ENCODE measurements around the genes PIGC, TNFSF18 and TNFSF4.

DNA sequence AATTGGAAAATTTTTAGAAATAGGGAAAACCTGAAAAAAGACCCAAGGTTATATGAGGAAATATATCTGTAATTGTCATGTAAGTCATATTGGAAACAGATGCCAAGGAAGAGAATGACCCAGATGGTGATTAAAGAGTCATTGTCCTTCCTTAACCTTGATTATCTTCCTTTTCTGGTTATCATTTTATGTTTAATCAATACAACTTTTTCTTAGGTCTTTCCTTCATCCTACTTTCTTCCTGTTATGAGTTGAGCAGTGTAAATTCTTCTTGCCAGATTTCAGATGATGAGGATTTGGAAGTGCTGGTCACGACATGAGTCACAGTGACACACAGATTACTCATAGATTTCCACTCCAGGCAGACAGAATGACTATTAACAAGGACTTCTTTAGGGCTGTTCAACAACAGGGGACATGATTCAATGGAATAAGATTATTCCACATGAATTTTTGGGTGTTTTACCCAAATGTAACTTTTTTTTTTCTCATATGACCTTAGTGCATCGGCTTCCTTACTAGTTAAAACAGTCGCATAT lies 44.0 kb downstream of the PRRX1 start:
- PRO-cap, result no peak

DNA sequence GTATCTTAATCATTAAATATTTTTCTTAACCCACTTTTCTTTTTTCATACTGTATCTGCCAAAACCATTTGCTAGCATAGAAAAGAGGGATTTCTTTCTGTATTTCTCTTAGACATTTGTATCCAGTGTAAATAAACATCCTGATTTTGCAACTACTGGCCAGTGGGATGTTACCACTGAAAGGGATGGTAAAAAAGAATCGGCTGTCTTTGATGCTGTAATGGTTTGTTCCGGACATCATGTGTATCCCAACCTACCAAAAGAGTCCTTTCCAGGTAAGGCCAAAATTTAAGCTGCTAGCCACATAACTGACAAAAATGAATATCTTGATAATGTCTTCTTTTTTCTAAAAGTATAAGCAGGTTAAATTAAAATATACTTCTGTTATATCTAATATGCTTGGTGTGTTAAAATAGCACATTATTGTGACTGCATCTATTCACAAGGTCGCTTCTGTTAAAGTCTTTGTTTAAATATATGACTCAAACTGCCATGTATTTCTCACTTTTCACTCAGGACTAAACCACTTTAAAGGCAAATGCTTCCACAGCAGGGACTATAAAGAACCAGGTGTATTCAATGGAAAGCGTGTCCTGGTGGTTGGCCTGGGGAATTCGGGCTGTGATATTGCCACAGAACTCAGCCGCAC lies 17.0 kb downstream of the FMO3 start:
- PRO-cap, result no peak

DNA sequence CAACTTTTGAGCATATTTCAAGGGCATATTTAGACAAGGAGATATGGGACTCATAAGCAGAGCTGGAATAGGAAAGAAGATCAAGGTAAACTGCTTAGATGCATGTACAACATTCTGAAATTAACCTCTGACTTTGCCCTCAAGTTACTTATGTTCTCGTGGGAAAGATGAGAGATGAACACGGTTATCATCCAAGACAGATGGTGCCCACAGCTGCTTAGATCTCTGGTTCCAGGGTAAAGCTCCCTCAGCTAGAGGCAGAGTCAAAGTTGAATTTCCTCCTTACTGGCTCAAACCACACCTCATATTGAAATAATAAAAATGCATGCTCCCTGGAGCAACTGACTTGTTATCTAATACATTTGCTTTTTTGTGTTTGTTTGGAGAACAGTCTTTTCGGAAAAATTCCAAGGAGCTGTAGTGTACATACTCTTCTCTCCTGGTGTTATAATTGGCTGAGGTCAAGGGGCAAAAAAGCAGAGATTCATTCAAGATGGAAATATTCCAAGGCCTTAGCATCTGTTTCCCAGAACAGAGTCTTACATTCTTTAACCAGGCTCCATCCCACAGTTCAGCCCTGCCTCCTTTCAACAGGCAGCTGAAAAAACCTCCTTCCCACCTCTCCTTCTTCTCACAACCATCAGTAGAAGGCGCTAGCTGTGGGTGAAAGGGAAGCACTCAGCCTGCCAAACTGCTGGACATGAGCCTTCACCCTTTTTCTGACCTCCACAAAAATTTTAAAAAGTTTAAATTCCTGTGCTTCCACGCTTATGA lies 43.6 kb upstream of the FMO2 start:
- PRO-cap, result no peak

- PRO-cap, result no peak
These were observed 24.8 kb upstream of the FMO2 start for GRCh38 chr1:171160037-171160928.

DNA sequence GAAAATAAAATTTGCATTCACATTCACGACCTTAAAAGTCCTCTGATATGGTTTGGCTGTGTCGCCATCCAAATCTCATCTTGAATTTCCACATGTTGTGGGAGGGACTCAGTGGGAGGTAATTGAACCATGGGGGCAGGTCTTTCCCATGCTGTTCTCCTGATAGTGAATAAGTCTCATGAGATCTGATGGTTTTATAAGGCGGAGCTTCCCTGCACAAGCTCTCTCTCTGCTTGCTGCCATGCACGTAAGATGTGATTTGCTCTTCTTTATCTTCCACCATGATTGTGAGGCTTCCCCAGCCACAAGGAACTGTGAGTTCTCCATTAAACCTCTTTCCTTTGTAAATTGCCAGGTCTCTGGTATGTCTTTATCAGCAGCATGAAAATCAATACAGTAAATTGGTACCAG lies 20.5 kb downstream of the FMO1 start:
- PRO-cap, result no peak

DNA sequence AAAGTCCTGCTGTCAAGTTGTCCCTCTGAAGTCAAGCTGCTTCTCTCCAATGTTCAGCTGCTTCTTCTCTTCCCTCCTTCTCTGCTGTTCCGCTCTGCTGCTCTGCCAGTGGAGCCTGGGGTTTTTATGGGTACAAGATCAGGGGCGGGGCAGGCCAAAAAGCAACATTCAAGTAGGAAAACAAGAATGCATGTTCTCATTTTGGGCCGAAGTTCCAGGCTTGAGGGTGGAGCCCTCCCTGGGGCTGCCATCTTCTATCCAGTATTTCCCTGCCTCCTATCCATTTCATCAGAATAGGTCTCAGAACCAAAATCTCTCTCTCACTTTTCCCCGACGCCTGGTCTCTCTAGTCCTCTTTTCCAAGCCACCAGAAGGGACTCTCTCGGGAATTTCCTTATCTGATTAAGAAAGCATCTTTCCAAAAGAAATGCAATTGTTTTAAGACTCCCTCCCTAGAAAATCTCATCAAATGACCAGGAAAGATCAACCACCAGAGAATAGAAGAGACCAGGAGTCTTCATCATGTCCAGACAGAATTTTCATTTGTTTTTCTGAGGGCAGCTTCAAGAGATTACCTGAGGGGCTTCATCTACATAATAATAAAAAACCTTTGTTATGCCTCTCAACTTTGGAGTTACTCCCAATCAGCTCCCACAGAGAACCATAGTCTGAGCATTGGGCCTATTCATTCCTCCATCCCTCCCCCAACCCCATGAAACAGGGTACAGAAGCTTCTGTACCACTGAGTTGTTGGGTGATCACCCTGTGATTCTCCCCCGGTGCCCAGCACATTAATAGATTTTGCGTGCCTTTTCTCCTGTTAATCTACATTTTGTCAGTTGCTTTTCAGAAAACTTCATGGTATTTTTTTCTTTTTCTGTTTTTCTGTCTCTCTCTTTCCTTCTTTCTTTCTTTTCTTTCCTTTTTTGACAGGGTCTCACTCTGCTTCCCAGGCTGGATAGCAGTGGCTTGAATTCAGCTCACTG lies 53.5 kb upstream of the PRRC2C start:
- PRO-cap, result no peak

GRCh38 chr1:171484497-171484847 lies 858 bp upstream of the PRRC2C start:
- PRO-cap, result no peak

DNA sequence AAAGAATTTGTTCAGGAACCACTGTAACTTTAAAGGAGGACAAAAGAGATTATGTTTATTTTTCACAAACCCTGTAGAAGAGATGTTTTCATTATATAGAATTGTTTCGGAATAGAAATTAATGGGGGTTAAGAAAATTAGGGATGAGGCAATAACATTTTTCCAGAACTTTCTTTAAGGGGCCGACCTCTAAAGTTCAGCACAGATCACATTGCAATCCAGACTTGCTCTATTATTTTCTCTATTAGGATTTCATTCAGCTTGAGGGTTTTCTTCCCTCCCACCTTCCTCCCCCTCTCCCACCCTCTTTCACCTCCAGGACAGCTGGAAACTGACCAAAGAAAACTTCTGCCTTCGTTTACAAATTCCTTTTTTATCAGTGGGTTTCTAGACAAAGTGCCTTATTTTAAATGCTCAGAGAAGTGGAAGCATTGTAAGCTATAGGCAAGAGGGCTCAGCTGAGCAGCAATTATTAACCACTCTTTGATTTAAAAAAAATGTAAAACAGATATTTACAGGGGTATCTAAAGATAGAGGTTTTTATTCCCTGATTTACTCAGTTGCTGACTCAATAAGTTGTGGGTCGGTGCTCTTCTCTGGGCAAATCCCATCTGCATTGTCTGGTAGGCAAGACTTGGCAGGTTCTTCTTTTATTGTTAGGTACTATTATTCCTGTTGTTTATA lies 277.1 kb upstream of the C1orf105 start:
- PRO-cap, result no peak

- PRO-cap, result unidirectional peak, minus-strand start at chr1:172444043
These were observed at the start of gene PIGC for GRCh38 chr1:172443898-172444525. TSS of gene PIGC (minus strand) at chr1:172444069.

- PRO-cap, result no peak
These were observed 11.3 kb downstream of the SUCO start for GRCh38 chr1:172544244-172544647.

DNA sequence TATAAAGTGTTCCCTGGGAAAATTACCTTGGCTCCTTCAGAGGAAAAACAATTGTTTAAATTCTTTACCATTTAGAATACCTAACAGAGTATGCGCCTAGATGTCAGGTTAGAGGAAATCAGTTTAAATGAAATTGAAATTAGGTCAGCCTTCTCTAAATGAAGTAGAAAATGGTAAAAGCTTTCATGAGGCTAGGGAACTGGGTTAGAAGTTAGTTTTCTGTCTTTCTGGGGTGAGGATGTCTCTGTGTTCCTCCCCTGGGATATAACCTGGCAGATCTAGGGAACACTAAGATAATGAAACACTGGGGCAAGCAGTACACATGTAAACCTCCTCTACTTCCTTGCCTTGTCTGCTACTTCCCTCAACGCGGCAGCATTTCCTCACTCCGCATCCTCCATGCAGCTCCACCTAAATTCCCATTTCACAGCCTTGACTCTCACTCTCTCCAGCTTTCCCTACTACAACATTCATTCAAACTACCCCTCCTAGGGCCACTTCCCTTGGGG lies 90.4 kb downstream of the TNFSF18 start:
- PRO-cap, result no peak

- PRO-cap, result no peak
These were observed 64.0 kb downstream of the TNFSF18 start for GRCh38 chr1:172986587-172987207.

DNA sequence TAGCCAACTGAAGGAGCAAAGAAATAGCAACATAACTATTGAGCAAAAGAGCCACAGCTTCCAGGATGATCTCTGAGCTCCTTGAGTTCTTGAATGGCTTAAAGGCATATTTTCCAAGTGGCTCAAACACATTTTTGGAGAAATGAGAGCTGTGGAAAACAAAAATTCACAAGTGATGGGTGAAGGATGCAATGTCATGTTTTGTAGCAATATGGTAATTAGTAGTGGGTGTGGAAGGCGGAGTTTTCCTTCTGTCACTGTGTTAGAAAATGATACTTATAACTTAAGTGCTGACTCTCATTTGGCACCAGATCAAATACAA lies at the start of gene TNFSF18:
TNFSF18 (minus strand) TSS at position 177 of the 322 bp plus-strand sequence.
- PRO-cap, result no peak

GRCh38 chr1:173127796-173128430 lies 77.2 kb upstream of the TNFSF18 start:
- PRO-cap, result no peak

- PRO-cap, result no peak
These were observed at the start of gene TNFSF4 for GRCh38 chr1:173206655-173207628. TSS of gene TNFSF4 (minus strand) at chr1:173207331.

DNA sequence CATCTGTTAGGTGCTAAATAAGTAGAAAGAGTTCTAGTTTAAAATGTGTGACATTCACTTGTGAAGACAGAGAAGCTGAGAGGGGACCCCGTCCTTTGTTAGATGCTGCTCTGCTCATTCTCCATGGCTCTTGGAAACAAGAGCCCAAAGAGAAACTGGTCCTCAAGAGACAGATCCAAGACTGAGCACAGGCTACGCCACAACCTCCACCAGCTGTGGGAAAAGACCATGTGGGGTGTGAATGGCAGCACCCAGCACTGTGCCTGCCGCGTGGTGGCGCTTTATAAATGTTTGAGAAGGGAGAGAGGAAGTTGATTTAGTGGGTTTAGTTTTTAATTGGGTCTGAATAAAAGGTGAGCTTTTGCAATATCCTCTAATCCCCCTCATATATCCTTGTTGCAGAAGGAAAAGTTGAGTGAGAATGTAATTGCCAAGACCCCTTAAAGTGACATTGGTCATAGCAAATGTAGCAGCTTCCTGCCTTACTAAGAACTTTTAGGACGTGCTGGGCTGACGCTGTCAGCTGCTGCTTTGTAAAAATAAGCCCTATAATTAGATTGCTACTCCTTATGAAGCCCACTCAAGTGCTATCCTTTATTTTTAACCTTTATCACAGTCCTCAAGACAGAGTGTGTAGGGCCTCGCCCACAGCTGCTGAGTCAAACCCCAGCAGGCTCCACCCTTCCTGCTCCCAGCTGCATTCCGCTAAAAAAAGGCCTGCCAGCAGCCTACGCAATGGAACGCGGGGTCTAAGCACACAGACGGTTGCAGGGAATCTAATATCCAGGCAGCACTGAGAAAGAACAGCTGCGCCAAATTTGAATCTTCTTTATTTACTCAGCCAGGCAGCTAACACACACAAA lies 47.5 kb upstream of the PRDX6 start:
- PRO-cap, result unidirectional peak, plus-strand start at position 735 of the sequence

- PRO-cap, result no peak
These were observed 39.5 kb upstream of the PRDX6 start for GRCh38 chr1:173437576-173438111.

DNA sequence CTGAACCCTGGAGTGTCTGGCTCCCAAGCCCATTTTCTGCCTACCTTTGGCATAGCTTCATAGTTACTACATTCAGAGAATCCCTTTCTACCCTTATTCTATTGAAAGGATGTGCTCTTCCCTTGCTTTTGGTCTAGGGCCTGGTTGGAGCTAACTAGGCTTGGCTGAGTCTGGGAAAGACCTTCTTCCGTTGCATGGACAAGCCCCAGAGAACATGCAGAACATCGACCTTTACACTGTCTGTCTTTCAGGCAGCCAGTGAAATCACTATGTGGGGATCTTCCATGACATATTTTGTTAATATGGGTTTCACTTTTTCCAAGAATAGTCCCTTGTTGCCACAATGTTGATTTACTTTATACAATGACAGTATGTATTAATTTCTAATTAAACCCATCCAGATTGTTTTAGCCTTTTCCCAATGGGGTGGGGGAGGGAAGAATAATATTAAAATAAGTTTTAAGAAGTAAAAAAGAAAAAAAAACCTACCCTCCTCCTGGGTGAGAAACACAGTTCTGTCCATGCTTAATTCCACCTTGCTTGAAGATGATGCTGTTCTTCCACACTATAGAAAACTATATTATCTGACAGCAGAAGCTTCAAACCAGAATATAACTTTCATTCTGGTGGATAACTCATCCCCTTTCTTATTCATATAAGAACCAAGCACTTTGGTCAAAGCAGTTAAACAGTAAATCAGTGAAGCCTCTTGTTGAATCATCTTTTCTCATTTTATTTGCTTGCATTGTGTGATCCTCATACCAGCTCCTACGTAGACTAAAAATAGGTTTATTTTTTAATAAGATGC lies 37.0 kb upstream of the PRDX6 start:
- PRO-cap, result no peak

GRCh38 chr1:173475056-173475666 lies 2.0 kb upstream of the PRDX6 start:
- PRO-cap, result no peak

GRCh38 chr1:173478458-173478849 lies 1.3 kb downstream of the PRDX6 start:
- PRO-cap, result no peak